Peripheral blood mononuclear cell (primary cell): ENCODE measurements around the gene TRAF3IP3.

DNA sequence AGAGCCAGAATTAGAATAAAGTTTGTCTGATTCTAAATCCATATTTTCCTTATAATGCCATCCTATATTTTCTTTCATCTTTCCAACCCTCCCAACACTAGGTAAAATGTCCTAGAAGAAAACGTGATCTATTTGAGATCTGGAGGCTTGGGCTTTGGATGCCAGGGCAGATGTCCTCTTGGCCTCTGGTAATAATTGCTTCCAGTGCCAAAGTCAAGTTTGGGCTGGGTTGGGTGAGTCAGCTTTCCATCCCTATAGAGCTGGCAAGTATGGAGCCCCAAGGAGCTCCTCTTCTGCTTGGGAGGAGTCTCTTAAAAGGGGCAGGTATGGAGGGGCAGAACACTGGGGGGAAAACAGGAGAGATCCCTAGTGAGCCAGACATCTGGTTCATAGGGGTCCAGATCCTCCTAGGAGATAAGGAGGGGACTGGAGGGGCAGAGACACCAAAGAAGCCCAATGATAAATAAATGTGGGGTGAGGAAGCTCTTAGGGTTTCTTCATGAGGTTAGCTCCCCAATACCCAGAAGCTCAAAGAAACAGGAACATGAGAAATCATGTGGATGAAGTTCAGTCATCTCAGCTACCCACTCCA lies 3.6 kb downstream of the C1orf116 start:
- PRO-cap, 8 experiments = no peak in any of the 8 experiments

GRCh38 chr1:207030401-207030788 lies 2.2 kb downstream of the C1orf116 start:
- PRO-cap, 8 experiments = no peak in any of the 8 experiments

GRCh38 chr1:207042841-207043664 lies 8.0 kb downstream of the YOD1 start:
- PRO-cap, 8 experiments = no peak in any of the 8 experiments

DNA sequence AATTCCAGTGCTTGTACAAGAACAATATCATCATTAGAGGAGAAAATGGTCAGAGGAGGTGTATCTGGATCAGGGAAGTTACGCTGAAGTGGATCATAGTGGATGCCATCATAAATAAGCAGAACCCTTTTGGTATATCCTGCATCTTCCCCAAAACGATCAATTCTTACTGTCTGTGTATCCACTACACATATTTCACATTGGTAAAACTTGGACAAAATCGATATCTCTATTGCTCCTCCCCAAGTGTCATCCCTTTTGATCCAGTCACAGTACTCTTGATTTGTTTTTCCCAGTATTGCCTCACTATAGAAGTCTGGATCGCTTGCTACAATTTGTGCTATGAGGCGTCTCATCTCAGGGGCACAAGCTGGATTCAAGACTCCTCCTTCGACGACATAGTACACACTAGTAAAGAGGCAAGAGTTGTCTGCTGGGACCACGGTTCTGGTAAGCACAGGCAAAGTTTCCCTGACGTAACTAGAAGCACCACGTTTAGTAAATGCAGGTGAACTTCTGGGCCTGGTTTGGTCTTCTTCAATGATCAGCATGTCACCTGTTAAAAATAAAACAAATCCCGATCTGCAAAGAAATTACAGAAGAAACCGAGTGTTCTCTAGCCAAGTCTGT lies 1.7 kb downstream of the YOD1 start:
- PRO-cap, 8 experiments = no peak in any of the 8 experiments

GRCh38 chr1:207077769-207078166 lies 10.9 kb upstream of the C4BPB start:
- PRO-cap, 8 experiments = no peak in any of the 8 experiments

- PRO-cap, 8 experiments = peak in 4 of 8 experiments; most common minus-strand start chr1:207817907 (in 2)
These were observed 66.2 kb downstream of the CD46 start for GRCh38 chr1:207817654-207818896.

GRCh38 chr1:207831482-207831817 lies 79.5 kb downstream of the CD34 start:
- PRO-cap, 8 experiments = no peak in any of the 8 experiments

GRCh38 chr1:207872077-207872407 lies 38.9 kb downstream of the CD34 start:
- PRO-cap, 8 experiments = no peak in any of the 8 experiments

GRCh38 chr1:207890051-207891088 lies 20.6 kb downstream of the CD34 start:
- PRO-cap, 8 experiments = no peak in any of the 8 experiments

- PRO-cap, 8 experiments = no peak in any of the 8 experiments
These were observed 14.3 kb upstream of the CD34 start for GRCh38 chr1:207925073-207925755.

- PRO-cap, 8 experiments = no peak in any of the 8 experiments
These were observed 114.1 kb upstream of the CD34 start for GRCh38 chr1:208024858-208025543.

DNA sequence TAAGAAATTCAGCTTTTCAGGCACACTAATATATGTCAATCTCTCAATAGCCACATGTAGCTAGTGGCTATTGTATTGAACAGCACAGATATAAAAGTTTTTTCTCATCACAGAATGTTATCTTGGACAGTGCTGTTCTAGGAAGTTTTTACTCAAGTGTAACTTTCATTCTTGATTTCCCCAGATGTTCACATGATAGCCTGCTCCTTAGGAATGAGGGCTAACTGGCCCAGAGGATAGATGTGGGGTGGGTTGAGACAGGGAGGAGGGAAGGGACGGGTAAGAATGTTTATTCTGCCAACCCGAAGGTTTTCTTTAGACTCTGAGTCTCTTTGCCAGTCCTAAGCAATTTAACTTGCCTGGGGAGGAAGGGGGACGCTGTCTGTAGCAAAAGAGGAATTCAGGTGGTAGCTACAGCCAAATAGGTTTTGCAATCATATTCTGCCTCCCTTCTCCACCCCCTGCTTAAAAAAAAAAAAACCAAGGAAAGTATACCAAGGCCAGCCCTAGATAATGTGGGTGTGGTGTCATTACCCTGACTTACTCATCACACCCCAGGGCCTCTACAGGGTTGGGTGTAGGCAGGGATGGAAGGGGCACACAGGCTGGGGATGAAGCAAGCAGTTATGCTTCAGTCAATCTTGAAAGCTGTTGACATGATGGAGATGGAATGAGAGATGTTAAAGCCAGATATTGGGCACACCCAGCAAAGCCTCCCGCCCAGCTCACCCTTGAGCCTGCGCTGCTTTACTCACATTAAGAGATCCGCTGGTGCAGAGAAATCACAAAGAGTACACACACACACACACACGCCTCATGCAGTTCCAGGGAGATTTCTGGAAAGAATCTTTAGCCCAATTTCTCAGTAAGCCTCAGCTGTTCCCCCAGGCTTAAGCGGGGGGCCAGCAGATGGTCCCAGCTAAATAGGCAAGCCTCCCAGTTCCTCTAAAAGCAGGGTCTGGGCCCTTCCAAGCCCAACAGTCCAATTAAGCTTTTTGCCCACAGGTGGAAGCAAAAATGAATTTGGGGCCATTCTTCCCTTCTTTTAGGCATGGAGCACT lies 59.9 kb downstream of the PLXNA2 start:
- PRO-cap, 8 experiments = no peak in any of the 8 experiments

DNA sequence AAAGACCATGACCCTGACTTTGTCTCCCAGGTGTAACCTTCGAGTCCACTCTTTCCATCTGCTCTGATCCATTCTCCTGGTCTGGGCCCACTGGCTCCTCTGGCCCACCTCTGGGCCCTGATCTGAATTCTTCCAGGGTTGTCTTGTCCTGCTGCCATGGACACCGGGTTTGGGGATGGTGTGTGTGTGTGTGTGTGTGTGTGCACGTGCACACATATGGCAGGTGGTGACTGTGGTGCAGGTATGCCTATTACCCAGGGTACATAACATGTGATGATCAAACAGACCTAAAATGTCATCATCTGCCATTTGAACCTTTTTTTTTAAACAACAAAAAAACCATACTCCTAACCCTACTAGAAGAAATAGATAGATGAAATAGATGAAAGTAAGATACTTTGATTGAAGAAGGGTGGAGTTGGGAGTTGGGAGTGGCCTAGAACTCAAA lies 52.0 kb downstream of the PLXNA2 start:
- PRO-cap, 8 experiments = no peak in any of the 8 experiments

- PRO-cap, 8 experiments = no peak in any of the 8 experiments
These were observed 7.9 kb downstream of the PLXNA2 start for GRCh38 chr1:208235961-208236989.

DNA sequence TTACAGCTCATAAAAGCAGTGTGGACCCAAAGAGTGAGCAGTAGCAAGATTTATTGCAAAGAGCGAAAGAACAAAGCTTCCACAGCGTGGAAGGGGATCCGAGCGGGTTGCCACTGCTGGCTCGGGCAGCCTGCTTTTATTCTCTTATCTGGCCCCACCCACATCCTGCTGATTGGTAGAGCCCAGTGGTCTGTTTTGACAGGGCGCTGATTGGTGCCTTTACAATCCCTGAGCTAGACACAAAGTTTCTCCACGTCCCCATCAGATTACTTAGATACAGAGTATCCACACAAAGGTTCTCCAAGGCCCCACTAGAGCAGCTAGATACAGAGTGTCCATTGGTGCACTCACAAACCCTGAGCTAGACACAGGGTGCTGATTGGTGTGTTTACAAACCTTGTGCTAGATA lies 243.7 kb upstream of the PLXNA2 start:
- PRO-cap, 8 experiments = no peak in any of the 8 experiments

GRCh38 chr1:209383849-209384480 lies 199.5 kb upstream of the CAMK1G start:
- PRO-cap, 8 experiments = no peak in any of the 8 experiments

- PRO-cap, 8 experiments = no peak in any of the 8 experiments
These were observed 185.0 kb upstream of the CAMK1G start for GRCh38 chr1:209398285-209399197.

- PRO-cap, 8 experiments = no peak in any of the 8 experiments
These were observed 8.9 kb downstream of the LAMB3 start for GRCh38 chr1:209643277-209643675.

- PRO-cap, 8 experiments = no peak in any of the 8 experiments
These were observed 19.5 kb downstream of the HSD11B1 start for GRCh38 chr1:209724100-209724663.

GRCh38 chr1:209755773-209756234 lies at the start of gene TRAF3IP3:
Gene TRAF3IP3, plus strand, starts transcription at chr1:209756053.
- PRO-cap, 8 experiments = peak in 7 of 8 experiments; most common plus-strand start chr1:209756173 (in 7); most common minus-strand start chr1:209755953 (in 2)